Duodenum (tissue), 1 donor: ENCODE data around the genes TSC22D1 and COG3.

DNA sequence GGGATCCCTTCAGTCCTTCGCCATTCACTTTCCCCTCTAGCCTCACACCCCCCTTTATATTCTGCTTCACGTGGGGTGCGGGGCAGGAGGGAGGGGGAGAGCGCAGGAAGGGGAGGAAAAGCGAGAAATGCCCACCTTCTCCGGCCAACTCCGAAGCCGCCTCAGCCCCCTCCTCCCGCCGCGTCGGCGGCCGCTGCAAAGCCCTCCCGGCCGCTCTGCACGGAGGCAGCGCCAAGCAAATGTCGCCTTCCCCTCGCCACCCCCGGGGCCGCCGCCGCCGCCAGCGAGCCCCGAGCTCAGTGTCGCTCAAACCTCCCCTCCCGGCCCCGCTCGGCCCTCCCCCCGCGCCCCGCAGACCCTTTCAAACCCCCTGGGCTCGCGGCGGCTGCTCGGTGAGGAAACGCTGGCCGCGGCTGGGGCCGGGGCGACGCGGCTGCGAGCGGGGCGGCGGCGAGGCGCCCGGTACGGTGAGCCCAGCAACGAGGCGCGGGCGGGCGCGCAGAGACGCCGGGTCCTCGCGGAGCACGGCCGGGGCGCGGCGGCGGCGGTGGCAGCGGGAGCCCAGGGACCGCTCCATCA, at the start of gene TSC22D1:
Gene TSC22D1, minus strand, starts transcription at position 31 of the 579 bp plus-strand sequence.
- PRO-cap: bidirectional peak, plus-strand start at position 85 of the sequence, minus-strand start at position 26 of the sequence

GRCh38 chr13:44870418-44871183, 118.7 kb downstream of the NUFIP1 start:
- PRO-cap: no peak

GRCh38 chr13:45119605-45120097, 659 bp upstream of the GTF2F2 start:
- PRO-cap: bidirectional peak, plus-strand start at chr13:45119845, minus-strand start at chr13:45119796; bidirectional peak, plus-strand start at chr13:45120008, minus-strand start at chr13:45119997

GRCh38 chr13:45130499-45130993, 10.2 kb downstream of the GTF2F2 start:
- PRO-cap: no peak

DNA sequence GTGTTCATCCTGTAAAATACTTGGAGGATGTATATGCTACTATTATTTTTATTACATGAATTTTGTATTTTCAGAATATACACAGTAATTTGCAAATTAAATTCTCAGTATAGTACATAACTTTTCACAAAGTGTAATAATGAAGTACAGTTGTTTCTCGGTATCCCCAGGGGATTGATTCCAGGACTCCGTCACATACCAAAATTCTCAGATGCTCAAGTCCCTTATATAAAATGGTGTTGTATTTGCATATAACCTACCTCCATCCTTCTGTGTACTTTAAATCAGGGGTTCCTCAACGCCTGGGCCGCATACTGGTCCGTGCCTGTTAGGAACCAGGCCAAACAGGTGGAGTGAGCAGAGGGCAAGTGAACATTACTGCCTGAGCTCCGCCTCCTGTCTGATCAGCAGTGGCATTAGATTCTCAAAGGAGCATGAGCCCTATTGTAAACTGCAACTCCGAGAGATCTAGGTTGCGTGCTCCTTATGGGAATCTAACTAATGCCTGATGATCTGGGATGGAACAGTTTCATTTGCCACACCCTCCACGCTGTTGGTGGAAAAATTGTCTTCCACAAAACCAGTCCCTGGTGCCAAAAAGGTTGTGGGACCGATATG, 42.2 kb upstream of the KCTD4 start:
- PRO-cap: no peak

GRCh38 chr13:45339378-45339703, 1.6 kb downstream of the TPT1 start:
- PRO-cap: no peak

GRCh38 chr13:45342257-45342772, 1.3 kb upstream of the TPT1 start:
- PRO-cap: no peak

DNA sequence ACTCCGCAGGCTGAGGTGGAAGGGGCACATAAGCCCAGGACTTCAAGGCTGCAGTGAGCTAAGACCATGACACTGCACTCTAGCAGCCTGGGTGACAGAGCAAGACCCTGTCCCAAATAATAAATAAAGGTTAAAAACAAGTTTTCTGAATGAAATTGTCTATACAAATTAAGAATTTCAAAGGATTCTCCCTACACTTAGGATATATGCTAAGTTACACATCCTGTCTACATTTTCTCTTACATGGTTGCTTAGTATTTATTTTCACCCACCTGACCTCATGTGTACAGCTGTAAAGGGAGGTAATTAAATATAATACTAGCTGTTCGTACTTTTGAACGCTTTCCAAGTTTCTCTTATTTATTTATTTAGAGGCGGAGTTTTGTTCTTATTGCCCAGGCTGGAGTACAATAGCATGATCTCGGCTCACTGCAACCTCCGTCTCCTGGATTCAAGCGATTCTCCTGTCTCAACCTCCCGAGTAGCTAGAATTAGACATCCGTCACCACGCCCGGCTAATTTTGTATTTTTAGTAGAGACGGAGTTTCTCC, 1.4 kb downstream of the SLC25A30 start:
- PRO-cap: no peak

DNA sequence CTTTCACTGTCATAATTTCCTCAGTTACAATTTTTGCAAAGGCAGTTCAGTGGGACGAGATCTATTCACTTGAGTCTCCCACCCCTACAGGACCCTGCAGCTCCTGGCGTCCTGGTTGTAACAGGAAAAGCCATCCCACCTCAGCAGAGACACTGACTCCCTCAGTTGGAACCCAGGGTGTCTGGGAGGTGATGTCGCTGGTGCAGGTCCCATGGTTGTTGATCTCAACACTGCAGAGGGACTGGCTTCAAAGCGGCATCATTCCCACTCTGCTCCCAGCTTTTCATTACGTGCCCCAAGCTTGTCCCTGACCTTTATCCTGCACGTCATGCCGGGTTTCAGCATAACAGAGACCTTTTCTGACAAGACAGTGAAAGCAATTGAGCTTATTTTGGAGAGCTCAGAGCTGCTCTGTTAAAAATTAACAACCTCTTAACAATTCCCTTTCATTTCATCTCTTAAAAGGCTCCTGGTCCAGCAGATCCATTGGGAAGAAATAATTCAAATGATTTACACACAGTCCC, 17.6 kb upstream of the COG3 start:
- PRO-cap: no peak

DNA sequence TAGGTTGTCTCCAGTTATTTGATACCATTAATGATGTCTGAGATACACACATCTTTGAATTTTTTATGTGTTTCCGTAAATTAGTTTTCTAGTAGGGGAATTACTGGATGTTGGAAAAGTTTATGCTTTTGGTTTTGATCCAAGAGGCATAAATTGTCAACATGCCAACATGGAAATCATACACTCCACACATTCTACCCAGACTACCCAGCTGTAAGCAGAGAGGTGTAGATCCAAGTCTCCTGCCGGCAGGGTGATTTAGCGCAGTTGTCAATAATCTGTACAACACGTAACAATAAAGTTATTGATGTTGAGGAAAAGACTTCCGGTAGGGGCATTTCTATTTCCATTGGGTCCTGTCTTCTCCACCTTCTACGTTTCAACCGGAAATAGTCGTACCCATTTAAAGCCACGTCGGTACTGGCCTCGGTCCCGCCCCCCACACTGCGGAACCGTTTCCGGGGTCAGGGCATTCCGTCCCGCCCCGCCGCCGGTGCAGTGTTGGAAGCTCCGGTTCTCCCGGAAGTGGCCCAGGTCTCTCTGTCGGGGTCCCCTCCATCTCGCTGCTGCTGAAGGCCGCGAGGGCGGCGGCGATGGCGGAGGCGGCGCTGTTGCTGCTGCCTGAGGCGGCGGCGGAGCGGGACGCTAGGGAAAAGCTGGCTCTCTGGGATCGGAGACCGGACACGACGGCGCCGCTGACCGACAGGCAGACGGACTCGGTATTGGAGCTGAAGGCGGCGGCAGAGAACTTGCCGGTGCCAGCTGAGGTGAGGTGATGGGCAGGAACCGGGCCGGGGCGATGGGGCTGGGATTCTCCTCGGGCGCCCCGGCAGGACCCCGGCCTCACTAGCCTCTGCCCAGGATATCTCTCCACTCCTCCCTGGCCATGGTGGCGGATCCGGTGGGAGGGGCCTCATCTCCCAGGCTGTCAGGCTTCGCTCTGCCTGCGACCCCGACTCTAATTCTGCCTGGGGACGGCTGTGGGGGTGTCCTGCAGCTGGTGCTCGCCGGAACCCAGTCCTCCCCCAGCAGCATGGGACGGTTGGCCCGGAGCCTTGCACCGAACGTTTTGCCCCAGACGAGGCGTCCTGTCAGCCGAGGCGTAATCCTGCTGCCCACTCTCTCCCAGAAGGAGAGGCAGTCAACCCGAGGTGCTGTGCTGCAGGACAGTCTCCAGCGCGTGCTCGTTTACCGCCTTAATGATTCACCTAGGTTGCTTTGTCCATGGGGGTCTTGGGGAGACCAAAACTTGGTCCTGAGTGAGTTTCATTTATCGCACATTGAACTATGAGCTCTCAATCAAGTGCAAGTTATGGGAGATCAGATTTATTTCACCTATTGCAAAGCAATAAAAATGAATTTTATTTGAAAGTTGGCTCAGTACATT, at the start of gene COG3:
Gene COG3, plus strand, starts transcription at position 496 of the 1,387 bp plus-strand sequence.
- PRO-cap: bidirectional peak, plus-strand start at position 533 of the sequence, minus-strand start at position 269 of the sequence; bidirectional peak, plus-strand start at position 892 of the sequence, minus-strand start at position 855 of the sequence

GRCh38 chr13:45466084-45466815, 1.5 kb downstream of the COG3 start:
- PRO-cap: no peak

DNA sequence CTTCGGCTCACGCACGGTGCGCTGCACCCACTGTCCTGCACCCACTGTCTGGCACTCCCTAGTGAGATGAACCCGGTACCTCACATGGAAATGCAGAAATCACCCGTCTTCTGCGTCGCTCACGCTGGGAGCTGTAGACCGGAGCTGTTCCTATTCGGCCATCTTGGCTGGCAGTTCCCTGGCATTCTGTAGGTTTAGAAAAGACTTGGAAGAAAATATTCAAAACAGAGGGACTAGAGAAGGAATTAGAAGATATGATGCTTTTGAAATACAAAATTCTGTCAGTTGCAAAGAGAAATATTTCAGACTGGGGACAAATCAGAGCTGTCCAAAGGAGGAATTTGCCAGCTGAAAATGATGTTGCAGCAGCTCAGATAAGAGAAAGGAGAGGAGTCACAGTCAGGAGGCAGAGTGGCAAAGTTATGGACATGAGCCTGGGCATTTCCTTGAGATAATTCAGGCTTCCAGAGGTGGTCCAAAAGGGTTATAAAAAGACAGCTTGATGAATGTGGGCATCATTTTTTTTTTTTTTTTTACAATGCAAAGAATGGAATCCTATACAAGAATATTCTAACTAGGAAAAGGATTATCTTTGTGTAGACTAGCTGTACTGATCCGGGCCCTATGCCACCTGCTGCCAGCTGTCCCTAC, 31.9 kb upstream of the CBY2 start:
- PRO-cap: no peak

DNA sequence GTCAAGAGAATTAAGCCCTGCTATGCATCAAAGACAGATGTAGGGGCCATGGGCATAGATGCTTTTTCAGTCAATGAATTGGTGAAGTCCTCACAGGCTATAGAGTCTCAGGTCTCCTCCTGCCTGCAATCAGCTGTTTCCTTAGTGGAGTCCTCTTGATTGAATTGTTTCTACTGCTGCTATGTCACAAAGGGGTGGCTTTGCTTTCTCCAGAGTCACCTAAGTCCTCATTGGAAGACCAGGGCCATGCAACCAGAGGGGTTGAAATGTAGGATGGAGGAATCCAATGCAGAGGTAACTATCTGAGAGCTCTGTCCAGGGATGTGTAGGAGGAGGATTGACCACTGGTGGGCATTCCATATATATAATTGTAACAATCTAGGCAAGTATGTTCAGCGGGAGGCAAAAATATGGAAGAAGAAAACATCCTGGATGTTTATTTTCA, 1.2 kb downstream of the CBY2 start:
- PRO-cap: no peak

DNA sequence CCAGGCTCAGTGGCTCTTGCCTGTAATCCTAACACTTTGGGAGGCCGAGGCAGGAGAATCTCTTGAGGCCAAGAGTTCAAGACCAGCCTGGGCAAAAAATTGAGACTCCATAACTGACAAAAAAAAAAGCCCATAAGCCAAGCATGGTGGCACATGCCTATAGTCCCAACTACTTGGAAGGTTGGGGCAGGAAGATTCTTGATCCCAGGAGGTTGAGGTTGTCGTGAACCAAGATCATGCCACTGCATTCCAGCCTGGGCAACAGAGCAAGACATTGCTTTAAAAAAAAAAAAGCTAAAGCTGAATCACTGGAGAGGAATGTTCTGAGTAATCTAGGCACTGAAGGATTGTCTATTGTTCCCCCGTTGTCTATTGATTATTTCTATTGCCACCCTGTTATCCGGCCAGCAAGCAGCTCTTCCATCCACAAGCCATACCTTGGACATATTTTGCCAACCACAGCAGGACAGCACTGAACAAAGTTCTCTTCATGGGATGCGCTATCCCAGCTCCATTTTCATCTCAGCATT, 21.9 kb upstream of the SIAH3 start:
- PRO-cap: no peak

- PRO-cap: no peak
Measured at GRCh38 chr13:45968607-45969204, 83.8 kb downstream of the ZC3H13 start.

GRCh38 chr13:46075703-46076260, 23.2 kb upstream of the ZC3H13 start:
- PRO-cap: no peak

GRCh38 chr13:46101577-46101986, 3.3 kb downstream of the CPB2 start:
- PRO-cap: no peak

DNA sequence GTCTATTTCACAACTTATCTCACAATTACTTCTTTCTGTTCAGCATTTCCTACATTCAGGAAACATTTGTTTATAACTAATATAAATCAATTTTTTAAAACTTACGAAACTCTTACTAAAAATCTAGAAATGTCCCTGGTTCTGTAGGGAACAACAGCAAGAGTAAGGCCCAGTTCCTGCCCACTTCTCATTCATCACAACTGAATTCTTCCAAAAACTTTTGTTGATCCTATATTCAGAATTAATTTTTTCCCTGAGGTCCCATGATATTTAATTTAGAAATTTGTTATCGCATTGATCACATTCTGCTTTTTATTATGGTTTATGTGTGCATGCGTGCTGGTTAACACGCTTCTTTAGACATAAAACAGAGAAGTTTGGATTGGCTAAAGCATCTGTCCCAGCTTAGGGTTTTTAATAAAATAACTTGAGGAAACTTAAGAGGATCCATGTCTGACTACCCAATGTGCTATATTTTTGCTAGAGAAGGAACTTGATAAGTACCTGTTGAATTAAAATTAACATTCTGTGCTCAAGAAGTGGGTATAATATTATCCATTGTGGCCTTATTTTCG, 18.8 kb upstream of the CPB2 start:
- PRO-cap: no peak

- PRO-cap: no peak
Measured at GRCh38 chr13:46313550-46313995, 73.5 kb downstream of the RUBCNL start.

GRCh38 chr13:46340825-46341355, 46.2 kb downstream of the RUBCNL start:
- PRO-cap: no peak